Peripheral blood mononuclear cell (primary cell): ENCODE measurements around a stretch of chr7.

GRCh38 chr7:74062886-74063815 lies 20.5 kb upstream of the LIMK1 start:
- PRO-cap, 8 experiments: no peak in any of the 8 experiments

- PRO-cap, 8 experiments: peak in 5 of 8 experiments; most common plus-strand start chr7:74220040 (in 5)
Measured at GRCh38 chr7:74219591-74220575, 10.1 kb downstream of the LAT2 start.

- PRO-cap, 8 experiments: no peak in any of the 8 experiments
Measured at GRCh38 chr7:74231162-74231788, 21.5 kb downstream of the LAT2 start.

DNA sequence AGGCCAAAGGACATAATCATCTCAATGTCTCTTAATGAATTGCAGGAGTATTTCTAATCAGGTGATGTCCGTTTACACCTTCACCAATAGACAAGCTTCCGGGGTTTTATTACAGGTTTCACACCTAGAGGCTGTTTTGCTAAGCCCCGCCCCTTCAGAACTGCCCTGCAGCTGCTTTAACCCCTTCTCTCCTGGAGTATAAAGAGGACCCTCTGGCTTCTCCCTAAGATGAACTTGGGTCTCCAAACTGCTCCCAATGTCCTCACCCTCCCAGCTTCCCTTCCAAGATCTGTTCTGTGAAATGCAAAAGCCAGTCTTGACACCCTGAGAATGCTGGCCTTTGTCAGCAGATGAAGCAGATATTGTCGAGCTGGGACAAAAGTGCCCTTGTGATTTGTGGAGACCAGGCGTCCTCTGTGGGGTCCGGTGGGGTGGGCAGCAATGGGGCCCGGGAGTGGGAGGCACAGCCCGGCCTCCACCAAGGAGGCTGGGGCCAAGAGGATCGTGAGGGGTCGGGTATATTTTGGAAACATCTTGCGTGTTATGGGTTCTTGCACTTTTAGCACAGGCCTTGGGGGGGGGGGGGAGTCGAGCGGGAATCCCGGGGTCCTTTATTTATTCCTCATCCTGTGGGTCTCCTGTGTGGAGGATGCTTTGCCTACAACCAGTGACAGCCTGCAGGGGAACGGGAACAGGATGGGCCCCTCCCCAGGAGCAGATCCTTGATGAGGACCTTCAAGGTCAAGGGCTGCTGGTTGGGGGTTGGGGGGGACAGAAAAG lies 81.7 kb upstream of the GTF2IRD1 start:
- PRO-cap, 8 experiments: no peak in any of the 8 experiments

- PRO-cap, 8 experiments: no peak in any of the 8 experiments
Measured at GRCh38 chr7:74454224-74454580, 496 bp downstream of the GTF2IRD1 start.

DNA sequence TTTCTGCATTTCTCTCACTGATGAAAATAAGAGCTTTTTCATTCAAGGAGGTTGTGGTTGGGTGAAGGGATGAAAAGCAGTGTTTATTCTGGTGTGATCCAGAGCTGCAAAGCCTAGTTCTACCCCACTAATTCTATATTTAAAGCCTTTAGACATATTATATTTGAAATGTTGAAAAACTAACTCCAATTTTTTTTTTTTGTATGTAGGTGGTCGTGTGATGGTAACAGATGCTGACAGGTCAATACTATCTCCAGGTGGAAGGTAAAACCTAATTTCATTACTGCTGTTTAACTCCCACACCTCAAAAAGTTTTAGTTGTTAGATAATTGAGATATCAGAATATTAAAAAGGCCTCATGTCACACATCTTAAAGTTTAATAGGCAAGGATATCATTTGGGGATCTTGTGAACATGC lies 47.4 kb downstream of the GTF2I start:
- PRO-cap, 8 experiments: no peak in any of the 8 experiments

GRCh38 chr7:74723453-74724273 lies 50.1 kb upstream of the NCF1 start:
- PRO-cap, 8 experiments: no peak in any of the 8 experiments

- PRO-cap, 8 experiments: no peak in any of the 8 experiments
Measured at GRCh38 chr7:74732275-74732858, 41.4 kb upstream of the NCF1 start.

DNA sequence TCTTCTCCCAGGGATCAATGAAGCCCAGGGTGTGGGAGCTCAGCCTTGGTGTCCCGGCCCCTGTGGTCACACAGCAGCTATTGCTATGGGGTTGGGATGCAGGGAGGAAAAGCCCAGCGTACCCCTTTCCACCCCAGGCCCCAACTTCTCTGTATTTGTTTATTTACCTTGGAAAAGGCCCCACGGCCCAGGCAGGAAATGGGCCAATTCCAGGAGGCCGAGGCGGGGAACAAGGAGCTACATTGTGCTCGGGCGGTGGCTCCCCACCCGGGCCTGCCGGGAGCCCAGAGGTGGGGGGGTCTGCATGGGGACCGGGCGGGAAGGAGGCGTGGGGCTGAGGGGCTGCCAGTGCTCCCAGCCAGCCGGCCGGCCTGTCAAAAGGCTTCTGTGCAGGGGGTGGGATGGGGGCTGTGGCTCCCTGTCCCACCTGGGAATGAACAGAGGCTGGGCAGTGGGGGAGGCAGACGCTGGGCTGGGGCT lies 23.4 kb upstream of the GTF2IRD2 start:
- PRO-cap, 8 experiments: peak in 5 of 8 experiments; most common minus-strand start position 144 of the sequence (in 2)

DNA sequence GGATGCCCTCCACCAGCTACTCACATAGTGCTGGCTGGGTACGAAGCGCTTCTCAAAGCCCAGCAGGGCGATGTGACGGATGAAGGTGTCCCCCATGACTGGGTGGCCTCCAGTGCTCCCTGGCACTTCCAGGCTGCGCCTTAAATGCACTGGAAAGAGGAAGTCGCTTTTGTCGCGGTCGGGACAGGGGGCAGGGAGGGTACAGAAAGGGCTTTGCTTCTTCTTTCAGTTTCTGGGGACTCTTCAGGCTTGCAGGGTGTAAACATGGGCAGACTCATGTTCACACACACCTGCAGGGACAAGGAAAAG lies 79.4 kb downstream of the GTF2IRD2B start:
- PRO-cap, 8 experiments: no peak in any of the 8 experiments

DNA sequence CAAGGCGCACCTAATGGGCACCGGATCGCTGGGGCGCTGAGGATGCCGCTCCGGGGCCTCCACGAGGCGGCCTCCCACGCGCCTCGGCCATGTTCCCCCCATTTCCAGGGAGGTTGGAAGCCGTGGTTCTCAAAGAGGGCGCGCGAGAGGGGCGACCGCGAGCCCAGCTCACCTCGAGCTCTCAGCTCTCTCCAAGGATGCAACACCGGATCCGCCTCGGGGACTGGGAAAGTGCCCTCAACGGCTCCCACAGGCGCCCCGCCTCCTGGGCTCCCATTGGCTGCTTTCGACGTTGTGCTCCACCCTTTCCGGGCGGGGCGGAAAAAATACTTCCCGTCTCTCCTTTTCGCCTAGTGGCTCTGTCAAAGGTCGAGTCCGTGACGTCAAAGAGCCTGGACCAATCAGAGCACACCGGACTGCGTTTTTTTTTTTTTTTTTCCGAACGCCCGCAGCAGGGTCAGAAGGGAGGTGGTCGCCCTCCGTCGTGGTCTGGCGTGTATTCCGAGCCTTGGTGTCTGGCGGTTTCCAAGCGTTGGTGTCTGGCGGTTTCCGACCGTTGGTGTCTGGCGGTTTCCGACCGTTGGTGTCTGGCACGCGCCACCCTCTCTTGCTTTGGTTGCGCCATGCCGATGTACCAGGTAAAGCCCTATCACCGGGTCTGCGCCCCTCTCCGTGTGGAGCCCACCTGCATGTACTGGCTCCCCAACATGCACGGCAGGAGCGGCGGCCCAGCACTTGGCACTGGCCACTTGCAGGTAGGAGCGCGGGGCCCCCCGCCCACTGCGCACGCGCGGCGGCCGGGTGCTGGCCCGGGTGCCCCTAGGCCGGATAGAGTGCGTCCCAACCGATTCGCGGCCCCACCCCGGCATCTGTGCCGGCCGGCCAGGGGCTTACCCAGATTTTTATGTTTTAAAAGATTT lies 23.9 kb downstream of the SPDYE15 start:
- PRO-cap, 8 experiments: peak in 7 of 8 experiments; most common plus-strand start position 460 of the sequence (in 7); most common minus-strand start position 193 of the sequence (in 1)

DNA sequence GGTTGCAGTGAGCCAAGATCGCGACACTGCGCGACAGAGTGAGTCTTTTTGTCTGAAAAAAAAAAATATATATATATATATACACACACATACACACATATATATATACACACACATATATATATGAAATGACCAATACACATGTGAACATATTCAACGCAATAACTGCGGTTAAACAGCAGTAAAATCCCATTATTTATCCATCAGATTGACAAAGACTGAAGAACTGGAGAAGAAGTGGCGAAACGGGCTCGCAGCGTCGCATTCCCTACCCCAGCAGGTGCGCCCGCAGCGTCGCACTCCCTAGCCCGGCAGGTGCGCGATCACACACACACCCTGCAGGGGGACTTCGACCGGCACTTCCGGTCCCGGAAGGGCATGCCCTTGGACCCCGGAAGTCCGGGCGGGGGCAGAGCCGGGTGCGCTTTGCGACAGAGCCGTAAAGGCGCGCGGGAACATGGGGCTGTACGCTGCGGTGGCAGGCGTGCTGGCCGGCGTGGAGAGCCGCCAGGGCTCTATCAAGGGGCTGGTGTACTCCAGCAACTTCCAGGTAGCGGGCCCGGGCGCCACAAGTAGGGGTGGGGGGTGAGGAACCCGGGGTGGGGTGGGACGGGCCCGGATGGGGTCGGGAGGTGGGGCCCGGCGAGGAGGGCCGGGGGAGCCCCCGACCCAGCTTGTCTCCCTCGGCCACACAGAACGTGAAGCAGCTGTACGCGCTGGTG lies 14.6 kb downstream of the TRIM73 start:
- PRO-cap, 8 experiments: no peak in any of the 8 experiments

DNA sequence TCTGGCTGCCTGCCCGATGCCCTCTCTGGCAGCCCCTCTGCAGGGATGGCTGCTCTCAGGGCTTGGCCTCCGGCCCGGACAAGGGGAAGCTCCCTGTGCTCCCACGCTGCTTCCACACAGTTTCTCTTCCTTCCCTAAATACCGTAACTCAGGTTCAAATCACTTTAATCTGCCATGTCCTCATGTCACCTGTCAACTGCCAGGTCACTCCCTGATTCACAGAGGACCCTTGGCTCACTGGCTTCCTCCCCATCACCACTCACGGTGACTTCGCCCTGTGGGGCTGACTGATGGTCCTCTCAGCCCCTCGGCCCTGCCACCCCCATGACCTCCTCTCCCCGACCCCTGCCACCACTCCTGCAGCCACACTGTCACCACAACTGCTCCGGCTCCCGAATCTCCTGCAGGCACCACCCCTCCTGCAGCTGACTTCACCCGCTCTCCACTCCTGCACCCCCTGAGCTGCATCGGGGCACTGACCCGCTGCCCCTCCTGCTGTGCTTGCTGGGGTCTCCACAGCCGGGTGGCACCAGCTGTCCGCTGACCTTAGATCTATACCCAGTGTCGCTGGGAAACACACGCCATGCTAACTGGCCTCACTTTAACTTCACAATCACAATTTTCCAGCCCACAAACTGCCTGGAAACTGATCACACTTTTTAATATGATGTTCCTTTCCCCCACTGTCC lies 24.6 kb downstream of the TRIM73 start:
- PRO-cap, 8 experiments: no peak in any of the 8 experiments

- PRO-cap, 8 experiments: peak in 8 of 8 experiments; most common plus-strand start chr7:75442856 (in 2); most common minus-strand start chr7:75442720 (in 7)
Measured at GRCh38 chr7:75442418-75443284, 43.4 kb downstream of the POM121C start.

DNA sequence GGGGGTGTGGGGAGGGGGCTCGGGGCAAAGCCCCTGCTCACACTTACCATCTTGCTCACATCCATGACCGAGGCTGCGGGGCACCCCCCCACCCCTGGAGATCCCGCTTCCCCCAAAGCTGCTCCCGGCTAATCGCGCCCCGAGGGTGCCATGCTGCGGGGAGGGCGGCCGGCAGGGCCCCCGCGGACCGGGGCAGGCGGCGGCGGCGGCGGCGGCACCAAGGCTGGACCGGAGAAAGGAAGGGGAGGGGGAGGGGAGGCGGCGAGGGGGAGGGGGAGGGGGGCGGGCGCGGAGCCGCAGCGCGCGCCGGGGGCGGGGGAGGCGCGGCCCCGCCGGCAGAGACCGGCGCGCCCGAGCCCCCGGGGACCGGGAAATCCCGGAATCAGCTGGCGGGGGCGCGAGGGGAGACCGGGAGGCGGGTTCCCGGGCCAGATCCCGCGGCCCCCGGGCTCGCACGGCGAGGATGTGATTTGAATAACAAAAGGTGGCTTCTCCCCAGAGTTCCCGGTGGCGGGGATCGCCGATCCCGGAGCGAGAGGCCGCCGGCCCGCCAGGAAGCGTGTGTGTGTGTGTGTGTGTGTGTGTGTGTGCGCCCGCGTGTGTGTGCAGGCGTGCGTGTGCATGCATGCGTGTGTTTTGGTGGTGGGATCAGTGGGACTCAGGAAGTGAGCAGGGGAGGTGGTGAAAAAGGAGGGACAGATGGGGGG lies 99.6 kb downstream of the HIP1 start:
- PRO-cap, 8 experiments: peak in 3 of 8 experiments; most common plus-strand start position 338 of the sequence (in 1); most common minus-strand start position 225 of the sequence (in 3)

DNA sequence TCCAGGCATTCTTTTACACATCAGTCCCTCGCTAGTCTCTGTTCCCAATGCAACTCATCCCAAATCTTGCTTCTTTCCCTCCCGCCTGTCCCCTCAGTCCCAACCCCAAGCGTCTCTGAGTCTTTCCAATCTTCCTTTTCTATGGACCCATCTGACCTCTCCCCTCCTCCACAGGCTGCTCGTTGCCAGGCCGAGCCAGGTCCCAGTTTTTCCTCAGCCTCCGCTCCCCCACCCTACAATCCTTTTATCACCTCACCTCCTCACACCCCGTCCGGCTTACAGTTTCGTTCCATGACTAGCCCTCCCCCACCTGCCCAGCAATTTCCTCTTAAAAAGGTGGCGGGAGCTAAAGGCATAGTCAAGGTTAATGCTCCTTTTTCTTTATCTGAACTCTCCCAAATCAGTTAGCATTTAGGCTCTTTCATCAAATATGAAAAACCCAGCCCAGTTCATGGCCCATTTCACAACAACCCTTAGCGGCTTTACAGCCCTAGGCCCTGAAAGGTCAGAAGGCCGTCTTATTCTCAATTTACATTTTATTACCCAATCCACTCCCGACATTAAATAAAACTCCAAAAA lies 8.7 kb upstream of the CCL26 start:
- PRO-cap, 8 experiments: no peak in any of the 8 experiments

DNA sequence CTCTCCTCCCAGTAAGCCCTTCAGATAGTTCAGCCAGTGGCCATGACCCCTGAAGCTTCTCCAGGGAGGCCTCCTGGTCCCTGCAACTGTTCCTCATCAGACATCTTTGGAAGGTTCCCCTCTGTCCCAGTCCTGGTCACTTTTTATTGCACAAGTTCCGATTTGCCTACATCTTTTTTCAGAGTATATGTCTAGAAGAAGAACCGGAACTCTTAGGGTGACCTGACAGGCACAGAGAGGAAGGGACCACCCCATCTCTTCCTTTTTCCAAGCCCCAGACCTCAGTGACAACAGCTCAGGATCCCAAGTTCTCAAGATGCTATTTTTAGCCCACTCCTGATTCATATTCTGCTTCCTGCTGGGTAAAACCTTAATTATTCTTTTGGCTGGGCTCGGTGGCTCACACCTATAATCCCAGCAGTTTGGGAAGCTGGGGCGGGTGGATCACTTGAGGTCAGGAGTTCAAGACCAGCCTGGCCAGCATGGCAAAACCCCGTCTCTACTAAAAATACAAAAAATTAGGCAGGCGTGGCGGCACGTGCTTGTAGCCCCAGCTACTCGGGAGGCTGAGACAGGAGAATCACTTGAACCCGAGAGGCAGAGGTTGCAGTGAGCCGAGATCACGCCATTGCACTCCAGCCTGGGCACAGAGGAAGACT lies 6.4 kb upstream of the RHBDD2 start:
- PRO-cap, 8 experiments: no peak in any of the 8 experiments

DNA sequence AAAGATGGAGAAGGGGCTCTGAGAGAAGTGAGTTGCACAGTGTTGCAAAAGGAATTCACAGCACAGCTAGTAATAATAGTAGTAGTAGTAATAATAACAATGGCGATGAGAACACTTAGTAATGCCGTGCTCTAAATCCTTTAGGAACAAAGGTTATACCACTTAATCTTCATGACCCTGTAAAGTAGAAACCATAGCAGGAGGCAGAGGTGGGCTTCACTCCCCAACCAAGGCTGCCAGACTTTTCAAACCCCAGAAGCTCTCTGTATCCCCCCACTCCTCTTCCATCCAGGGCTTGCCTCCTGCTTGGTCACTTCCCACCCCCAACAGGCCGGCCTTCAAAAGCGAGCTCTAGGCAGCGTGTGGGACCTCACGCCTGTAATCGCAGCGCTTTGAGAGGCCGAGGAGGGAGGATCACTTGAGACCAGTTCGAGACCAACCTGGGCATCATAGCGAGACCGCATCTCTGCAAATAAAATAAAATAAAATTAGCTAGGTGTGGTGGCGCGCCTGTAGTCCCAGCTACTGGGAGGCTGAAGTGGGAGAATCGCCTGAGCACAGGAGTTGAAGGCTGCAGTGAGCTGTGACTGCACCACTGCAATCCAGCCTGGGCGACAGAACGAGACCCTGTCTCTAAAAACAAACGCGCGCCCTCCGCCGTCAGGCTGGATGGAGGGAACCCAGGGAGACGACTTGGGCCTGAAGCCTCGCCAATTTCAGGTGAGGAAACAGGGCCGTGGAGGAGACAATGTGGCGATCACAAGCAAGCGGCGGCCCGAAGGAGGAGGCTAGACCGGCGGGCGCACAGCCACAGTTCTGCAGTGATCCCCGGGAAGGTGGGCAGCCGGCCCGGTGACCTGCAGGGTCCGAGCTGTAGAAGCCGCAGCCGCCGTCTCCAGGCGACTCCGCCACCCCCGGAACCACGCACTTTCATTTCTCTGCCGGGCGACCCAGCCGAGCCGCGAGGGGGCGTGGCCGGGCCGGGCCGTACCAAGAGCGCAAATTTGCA lies 647 bp upstream of the POR start:
- PRO-cap, 8 experiments: peak in 8 of 8 experiments; most common plus-strand start position 663 of the sequence (in 2); most common minus-strand start position 924 of the sequence (in 5)

- PRO-cap, 8 experiments: no peak in any of the 8 experiments
Measured at GRCh38 chr7:75945175-75945759, 30.3 kb downstream of the POR start.

- PRO-cap, 8 experiments: no peak in any of the 8 experiments
Measured at GRCh38 chr7:75981608-75982560, 12.5 kb downstream of the TMEM120A start.